ENCODE results near the genes PLXNB2, MIOX and LMF2.

DNA sequence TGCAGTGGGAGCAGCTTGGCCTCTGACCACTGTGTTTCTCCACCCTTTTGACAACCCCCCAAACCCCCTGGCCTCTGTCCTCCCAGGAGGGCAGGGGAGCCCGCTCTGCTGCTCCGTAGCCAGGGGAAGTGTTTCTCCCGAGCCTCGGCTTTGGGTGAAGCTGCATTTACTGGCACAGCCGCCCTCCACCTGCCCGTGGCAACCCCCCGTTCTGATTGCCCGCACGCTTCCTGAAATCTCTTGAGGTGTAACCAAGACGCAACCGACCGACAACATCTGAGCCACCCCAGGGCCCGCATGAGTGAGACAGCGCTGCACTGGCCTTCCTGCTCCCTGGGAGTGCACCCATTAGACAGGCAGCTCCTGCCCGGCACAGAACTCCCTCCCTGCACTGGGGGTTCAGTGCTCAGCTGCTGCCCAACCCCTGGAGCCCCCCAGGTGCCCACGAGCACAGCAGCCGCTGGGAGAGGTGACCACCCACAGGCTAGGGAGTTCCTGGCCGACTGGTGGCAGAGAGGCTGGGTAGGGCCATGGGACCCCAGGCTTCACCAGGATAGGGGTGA, 14.8 kb downstream of the PLXNB2 start:
- PRO-cap, result no peak
- RAMPAGE, long total RNA, 2 experiments, result no peak in any of the 2 experiments

DNA sequence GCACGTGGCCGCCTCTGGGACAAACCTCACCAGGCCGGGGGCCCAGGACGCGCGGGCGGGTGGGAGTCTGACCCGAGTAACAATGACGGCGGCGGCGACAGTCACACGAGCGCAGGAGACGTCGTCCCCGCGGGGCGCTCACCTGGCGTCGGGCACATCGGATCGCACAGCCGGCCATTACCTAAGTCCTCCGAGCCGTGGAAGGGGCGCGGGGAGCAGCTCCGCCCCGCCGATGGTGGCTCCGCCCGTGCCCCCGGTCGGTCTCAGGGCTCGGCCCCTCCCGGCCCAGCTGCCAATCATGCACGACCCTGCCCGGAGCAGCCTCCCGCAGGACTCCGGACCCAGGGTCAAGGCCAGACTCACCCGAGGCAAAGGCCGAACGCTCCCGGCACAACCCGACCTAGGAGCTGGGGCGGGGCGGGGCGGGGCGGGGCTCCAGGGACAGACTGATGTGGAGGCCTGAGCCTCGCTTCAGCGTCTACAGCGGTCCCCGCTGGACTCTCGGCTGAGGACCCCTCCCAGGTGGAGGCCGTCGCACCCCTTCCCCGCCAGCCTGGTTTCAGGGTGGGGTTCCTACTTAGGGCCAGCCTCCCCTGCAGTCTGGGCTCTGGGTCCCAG, 7.2 kb downstream of the PLXNB2 start:
- PRO-cap, result no peak
- RAMPAGE, long total RNA, 2 experiments, result no peak in any of the 2 experiments

- PRO-cap, result no peak
- RAMPAGE, long total RNA, 2 experiments, result no peak in any of the 2 experiments
These were observed 6.1 kb downstream of the PLXNB2 start for GRCh38 chr22:50301021-50302067.

- PRO-cap, result bidirectional peak, plus-strand start at chr22:50307240, minus-strand start at chr22:50307260; unidirectional peak, minus-strand start at chr22:50307642
- RAMPAGE, long total RNA, 2 experiments, result start-site peak on the minus strand in 2 of 2 experiments, at chr22:50307578-50307650 at its widest, 140 to 296 reads per replicate
These were observed at the start of gene PLXNB2 for GRCh38 chr22:50306969-50308246. Gene PLXNB2 (minus strand): TSS chr22:50307646.

DNA sequence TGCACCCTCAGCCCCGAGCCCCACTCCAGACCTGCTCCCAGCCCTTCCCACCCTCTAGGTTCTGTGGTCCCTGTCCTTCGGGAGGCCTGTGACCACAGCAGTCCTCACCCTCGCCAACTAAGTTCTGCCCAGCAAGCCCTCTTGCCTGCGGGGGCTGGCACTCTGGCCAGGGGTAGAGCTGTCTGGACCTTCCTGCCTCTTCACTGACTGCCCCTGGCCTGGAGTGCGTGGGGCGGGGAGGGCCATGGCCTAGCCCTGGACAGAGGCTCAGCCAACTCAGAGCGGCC, 1.7 kb upstream of the PLXNB2 start:
- PRO-cap, result unidirectional peak, minus-strand start at position 205 of the sequence
- RAMPAGE, long total RNA, 2 experiments, result no peak in any of the 2 experiments

- PRO-cap, result no peak
- RAMPAGE, long total RNA, 2 experiments, result no peak in any of the 2 experiments
These were observed 24.6 kb downstream of the PPP6R2 start for GRCh38 chr22:50367487-50368317.

DNA sequence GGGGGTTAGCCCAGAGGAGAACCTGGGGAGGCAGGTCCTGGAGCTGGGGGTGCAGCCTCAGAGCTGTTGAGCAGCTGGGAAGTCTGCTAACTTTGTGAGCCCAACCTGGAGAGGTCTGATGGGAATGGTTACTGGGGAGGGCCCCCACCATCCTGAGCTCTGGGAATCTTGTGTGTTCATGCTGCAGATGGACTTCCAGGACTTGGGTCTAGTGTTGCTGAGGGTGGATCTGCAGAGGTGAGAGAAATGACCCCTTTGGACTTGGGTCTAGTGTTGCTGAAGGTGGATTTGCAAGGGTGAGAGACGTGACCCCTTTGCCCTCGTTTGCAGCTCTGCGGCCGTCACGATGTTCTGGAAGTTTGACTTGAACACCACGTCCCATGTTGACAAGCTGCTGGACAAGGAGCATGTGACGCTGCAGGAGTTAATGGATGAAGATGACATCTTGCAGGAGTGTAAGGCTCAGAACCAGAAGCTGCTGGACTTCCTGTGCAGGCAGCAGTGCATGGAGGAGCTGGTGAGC, 50.5 kb downstream of the PPP6R2 start:
- PRO-cap, result no peak
- RAMPAGE, long total RNA, 2 experiments, result no peak in any of the 2 experiments

DNA sequence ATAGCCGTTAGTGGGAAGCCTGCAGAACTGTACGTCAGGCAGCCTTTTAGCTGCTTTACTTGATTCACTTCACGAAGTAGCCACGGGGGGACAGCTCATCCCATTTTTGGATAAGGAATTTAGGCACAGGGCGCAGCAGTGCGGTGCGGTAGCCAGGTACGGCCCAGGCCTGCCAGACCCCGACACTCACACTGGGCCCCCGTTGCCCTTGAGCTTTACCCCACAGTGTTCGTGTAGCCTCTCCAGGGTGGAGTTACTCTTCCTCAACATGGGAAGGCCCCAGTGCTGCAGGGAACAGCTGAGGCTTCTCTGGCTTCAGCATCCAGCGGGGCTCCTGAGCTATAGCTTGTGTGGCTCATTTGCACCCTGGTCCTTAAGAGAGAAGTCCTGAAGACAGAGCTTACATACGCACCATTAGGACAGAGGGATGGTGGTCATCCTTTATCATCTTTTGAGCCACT, 59.4 kb downstream of the SBF1 start:
- PRO-cap, result no peak
- RAMPAGE, long total RNA, 2 experiments, result no peak in any of the 2 experiments

DNA sequence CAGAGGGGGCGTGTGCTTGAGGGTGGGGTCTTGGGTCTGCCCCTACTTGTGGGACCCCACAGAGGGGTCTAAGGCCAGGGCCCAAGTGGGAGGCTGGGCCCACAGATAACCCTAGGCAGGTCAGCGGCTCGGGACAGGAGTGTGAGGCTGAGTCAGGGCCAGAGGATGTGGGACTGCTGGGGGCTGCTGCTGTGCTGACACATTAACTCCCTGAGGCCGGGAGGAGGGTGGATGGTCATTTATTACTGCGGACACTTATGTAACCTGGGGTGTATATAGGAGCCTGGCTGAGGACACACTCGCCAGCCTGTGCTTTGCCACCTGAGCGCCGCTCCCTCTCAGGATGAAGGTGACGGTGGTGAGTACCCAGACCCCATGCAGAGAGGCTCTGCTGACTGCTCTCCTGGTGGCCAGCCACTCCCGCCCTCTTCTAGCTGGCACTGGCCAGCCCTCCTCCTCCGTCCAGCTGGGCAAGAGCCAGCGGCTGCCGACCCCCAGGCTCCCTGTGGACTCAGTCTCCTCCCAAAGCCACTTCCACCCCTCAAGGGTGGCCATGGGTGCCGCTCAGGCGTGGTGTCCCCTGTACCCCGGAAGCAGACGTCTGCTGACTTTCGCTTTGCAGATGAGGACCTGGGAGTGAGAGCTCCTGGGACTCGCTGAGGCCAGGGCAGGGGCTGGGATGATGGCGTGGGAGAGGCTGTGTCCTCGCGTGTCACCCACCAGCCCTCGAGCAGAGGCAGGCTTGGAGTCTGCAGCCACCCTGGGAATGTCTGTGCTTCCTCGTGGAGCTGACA, at the start of gene MIOX:
MIOX (plus strand) TSS at position 305 of the 794 bp plus-strand sequence.
- PRO-cap, result no peak
- RAMPAGE, long total RNA, 2 experiments, result no peak in any of the 2 experiments

- PRO-cap, result unidirectional peak, minus-strand start at chr22:50507712
- RAMPAGE, long total RNA, 2 experiments, result start-site peak on the minus strand in 2 of 2 experiments, at chr22:50507682-50507701 at its widest, 106 to 171 reads per replicate
These were observed at the start of gene LMF2 for GRCh38 chr22:50507401-50507851. Gene LMF2 (minus strand): TSS chr22:50507702.

DNA sequence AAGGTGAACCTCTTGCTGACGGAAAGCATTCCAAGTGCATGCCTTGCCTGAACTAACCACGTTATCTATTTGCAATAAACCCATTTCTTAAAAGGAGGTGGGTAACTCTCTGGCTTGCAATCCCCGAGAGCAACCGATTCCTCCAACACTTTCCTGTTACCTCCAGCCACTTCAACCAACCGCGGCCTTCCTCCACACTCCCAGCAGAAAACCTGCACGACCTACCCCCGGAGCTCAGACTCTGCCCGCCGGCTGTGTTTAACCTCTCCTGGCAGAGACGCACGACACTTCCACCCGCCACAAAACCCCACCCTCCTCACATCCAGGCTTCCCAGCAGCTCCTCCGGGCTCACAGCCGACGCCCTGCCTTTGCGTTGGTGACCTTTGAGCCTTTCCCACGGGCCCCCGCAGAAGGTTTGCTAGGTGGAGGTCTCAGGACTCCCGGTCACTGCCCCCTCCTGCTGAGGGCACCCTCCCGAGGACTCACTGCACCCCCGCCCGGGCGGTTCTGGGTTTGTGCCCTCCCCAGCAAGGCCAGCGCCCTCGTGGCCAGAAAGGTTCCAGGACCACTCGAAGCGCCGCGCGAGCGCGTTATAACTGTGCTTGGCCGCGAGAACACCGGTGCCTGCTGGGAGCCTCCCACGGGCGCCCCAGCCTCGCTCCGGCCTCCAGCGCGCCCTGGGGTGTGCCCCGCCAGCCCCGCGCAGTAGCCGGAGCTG, 554 bp downstream of the SCO2 start:
- PRO-cap, result unidirectional peak, plus-strand start at position 319 of the sequence
- RAMPAGE, long total RNA, 2 experiments, result no peak in any of the 2 experiments

- PRO-cap, result bidirectional peak, plus-strand start at chr22:50527089, minus-strand start at chr22:50526984
- RAMPAGE, long total RNA, 2 experiments, result no peak in any of the 2 experiments
These were observed 1.6 kb upstream of the SCO2 start for GRCh38 chr22:50526762-50527537.

DNA sequence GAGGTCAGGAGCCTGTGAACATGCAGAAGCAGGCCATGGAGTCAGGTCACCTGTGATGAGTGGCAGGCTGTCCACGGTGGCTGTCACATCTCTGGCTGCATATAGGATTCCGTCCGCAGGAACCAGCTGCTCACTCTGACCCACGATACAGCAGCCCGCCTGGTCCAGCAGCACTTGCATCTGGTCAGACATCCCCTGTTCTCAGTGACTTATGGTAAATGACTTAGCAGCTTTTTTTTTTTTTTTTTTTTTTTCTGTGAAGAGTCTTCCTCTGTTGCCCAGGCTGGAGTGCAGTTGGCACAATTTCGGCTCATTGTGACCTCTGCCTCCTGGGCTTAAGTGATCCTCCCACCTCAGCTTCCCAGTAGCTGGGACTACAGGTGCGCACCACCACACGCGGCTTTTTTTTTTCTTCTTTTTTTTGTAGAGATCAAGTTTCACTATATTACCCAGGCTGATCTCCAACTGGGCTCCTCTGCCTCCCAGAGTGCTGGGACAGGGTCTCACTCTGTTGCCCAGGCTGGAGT, 2.2 kb upstream of the SCO2 start:
- PRO-cap, result unidirectional peak, minus-strand start at position 182 of the sequence
- RAMPAGE, long total RNA, 2 experiments, result no peak in any of the 2 experiments

GRCh38 chr22:50543974-50544712, 1.6 kb upstream of the KLHDC7B start:
- PRO-cap, result no peak
- RAMPAGE, long total RNA, 2 experiments, result no peak in any of the 2 experiments

DNA sequence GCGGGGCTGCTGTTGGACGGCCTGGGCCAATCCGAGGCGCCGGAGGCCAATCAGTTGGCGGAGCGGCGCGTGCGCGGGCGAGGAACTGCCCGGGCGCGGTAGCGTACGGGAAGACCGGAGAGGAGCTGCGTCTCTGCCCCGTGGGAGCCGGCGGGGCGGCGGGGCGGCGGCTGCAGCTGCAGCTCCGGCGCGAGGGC, 294 bp upstream of the CHKB start:
- PRO-cap, result bidirectional peak, plus-strand start at position 80 of the sequence, minus-strand start outside the sequence
- RAMPAGE, long total RNA, 2 experiments, result no peak in any of the 2 experiments

DNA sequence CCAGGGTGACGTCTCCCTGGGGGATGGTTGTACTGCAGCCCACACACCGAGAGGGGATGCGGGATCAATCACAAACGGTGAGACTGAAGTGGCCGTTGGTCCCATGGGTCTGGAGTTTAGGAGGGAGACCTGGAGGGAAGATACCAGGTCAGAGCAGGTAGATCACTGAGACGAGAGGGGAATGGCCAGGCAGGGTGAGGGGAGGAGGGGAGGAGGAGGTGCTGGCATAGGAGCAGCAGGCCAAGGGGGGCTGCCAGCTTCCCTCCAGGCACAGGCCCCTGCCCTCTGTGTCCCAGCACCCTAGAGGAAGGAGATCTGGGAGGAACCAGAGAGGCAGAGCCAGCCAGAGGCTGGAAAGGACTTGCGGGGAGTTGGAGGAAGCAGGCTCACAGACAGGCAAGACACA, 7.1 kb downstream of the MAPK8IP2 start:
- PRO-cap, result no peak
- RAMPAGE, long total RNA, 2 experiments, result no peak in any of the 2 experiments

GRCh38 chr22:50683757-50684773, 53.9 kb upstream of the ACR start:
- PRO-cap, result no peak
- RAMPAGE, long total RNA, 2 experiments, result start-site peak on the plus strand in 1 of 2 experiments, at chr22:50683859-50684849 at its widest, 15 reads per replicate

DNA sequence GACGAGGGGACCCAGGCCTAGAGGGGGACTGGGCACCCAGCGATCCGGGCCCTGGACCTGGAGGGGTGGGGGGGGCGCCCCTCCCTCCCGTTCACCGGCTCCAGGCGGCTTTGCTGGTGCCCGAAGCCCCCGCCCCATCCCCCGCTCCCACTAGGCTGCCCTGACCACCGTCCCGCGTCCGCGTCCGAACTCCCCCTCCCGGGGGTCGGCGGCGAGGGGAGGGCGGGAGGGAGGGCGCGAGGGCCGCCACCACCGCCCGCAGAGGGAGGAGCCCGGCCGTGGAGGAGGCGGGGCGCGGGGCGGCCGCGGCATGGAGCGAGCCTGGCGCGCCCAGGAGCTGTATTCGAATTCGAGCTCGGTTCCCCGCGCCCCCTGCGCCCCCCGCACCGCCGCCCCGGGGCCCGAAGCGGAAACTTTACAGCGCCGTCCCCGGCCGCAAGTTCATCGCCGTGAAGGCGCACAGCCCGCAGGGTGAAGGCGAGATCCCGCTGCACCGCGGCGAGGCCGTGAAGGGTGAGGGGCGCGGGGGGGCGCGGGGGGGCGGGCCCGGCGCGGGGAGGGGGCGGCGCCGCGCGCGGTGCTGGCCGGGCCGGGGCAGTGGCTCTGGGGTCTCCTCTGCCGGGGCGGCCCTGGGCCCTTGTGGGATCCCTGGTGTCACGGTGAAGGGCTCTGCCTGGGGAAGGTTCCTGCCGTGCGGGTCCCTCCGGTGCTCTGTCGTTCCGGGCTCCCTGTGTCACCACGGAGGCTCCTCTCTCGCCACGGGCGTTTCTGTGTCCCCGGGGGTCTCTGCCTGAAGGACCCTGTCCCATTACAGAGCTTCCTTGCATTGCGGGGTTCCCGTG, 40.6 kb upstream of the ACR start:
- PRO-cap, result no peak
- RAMPAGE, long total RNA, 2 experiments, result no peak in any of the 2 experiments

GRCh38 chr22:50733457-50733987, 4.5 kb upstream of the ACR start:
- PRO-cap, result no peak
- RAMPAGE, long total RNA, 2 experiments, result no peak in any of the 2 experiments

All from right atrium auricular region (tissue), 2 donors.